Duodenum (tissue), 1 donor: ENCODE data around the gene C10orf143.

DNA sequence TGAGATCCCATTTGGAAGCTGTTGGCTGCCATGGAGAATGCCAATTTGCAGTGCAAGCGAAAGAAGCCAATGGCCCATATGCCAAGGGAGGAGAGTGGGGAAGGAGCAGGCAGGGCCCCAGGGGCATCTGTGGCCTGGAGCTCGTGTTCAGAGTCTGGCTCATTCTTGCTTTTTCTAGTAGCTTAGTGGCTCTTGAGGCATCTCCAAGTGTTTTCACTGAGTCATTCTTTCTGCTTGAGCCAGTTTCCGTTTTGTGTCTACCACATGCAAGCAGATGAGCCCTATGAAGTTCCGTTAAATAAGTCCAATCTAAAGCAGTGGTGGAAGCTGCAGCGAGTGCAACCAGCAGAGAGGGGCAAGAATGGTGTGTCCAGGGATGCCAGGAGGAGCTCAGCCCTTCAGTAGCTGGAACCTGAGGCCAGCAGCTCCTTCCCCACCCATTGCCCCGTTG is 57.3 kb upstream of the EBF3 start:
- PRO-cap, result no peak

DNA sequence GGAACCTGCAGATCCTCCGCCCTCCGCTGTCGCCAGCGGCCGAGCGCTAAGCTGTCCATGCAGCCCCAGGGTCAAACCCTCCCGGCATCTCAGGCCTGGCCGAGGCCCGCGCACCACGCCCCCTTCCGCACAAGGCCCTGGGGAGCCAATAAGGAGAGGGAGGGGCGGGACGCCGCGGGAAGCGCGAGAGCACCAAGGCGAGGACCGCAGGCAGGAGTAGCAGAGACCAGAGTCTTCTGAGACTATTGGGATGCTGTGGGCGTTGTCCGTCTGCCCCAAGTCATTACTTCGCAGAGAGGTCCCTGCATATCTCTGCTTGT is at the start of gene C10orf143:
Gene C10orf143, minus strand, starts transcription at position 117 of the 320 bp plus-strand sequence.
- PRO-cap, result bidirectional peak, plus-strand start at position 187 of the sequence, minus-strand start at position 124 of the sequence

DNA sequence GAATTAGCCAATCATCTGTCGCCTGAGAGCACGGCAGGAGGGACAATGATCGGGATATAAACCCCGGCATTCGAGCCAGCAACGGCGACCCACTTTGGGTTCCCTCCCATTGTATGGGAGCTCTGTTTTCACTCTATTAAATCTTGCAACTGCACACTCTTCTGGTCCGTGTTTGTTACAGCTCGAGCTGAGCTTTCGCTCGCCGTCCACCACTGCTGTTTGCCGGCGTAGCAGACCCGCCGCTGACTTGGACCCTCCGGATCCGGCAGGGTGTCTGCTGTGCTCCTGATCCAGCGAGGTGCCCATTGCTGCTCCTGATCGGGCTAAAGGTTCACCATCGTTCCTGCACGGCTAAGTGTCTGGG is 220.2 kb downstream of the GLRX3 start:
- PRO-cap, result no peak

DNA sequence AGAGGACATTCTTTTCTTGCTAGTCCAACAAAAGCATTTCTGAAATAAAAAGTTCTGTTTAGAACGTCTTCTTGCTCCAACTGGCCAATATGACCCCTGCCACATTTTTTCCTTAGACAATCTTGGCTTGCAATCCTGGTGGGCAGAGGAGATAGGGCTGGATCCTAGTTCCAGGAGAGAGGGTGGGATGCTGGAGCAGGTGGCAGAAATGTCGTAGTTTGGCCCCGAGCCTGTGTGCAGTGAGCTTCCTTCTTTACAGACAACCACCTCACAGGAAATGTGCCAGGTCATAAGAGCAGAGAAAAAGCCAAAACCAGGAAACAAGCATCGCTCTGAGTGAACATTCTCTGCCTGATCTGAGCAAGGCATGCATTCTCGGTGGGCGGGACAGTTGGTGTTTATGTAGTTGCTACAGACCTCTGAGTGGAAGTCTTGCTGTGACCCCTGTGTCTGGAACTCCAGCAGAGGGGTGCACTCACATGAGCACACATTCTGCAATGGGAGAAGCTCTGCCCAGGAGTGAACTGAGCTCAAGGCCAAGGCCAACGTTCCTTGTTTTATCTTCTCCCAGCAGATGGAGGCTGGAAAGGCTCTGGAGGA is 230.2 kb downstream of the TCERG1L start:
- PRO-cap, result no peak

GRCh38 chr10:131269436-131269785 is 42.1 kb downstream of the TCERG1L start:
- PRO-cap, result no peak

DNA sequence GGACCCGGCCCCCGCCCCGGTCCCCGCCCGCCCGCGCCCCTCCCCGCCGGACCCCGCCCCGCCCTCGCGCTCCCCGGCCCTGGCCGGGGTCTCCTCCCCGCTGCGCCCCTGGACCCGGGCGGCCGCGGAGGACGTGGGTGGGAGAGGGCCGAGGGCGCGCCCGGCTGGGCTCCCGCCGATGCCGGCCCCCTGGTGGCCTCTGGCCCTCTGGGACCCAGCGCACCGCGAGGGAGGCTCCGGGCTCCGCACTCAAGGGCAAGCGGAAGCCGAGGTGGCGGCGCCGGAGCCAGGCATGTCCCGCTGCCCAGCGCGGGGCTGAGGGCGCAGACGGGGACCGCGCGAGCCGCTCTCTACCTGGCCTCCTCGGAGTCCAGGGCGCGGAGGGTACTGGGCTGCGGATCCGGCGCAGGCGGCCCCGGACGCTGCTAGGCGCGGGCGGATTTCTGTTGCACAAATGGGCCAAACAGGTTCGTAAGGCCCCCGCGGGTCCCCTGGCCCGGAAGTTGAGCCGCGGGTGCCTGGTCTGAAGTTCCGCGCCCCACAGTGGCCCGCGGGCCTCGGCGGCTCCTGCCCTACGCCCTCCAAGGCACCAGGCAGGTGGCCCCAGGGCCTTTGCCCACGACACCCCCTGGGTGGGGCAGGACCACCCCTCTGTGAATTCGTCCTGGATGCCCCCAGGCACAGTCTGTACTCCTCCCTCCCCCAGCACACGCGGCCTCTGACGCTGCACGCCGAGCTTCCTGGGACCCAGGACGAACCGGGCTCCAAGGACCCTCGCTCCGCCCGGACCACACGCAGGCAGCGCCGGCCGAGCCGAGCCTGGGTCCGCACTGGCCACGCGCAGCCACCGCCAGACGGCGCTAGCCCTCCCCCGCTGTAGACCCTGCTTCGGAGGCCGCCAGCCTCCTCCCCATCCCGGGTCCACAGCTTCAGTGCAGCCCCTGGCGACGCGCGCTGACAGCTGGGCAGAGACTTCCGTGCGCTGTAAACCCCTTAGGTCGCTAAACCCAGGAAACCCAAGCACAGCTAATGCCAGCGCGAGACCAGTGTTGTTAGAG is 616 bp upstream of the TCERG1L start:
- PRO-cap, result no peak

- PRO-cap, result no peak
These were observed 140.6 kb upstream of the PPP2R2D start for GRCh38 chr10:131760233-131760566.

GRCh38 chr10:131821781-131822011 is 79.1 kb upstream of the PPP2R2D start:
- PRO-cap, result no peak

DNA sequence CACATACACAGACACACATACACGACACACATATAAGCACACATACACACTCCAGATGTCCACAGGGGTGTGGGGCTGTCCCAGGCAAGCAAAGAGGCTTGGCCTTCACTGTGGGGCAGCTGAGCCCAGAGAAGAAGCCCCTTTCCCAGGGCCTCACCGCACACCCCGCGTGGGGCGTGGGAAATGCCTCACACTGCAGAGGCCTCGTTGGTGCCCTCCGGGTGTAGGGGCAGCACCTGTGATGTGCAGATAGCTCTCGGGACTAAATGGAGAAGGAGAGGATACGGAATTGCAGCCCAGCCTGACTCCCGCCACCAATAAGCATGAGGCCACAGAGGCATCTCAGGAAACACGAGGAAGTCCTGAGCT is 59.8 kb upstream of the PPP2R2D start:
- PRO-cap, result no peak

DNA sequence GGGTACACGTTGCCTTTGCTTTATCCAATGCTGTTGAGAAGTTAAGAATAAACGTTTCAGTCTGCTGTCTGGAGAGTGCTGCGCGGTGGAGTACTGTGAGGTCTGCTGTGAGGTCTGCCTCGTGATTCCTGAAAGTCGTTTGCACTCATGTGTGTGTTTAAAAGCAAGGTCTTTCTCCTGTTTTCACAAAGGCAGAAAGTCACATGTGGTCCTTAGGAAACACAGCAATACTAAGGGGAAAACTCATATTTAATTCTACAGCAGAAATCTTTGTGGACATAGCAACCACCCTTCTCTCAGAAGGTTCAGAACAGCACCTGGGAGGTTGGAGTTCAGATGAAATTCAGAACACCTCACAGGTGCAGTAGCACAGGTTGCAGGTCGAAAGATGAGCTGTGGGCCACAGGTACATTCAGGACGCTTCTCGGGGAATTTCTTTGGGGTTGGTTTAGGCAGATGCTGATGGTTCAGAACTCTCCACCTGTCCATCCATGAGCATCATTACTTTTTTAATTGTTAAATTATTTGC is 39.9 kb downstream of the PPP2R2D start:
- PRO-cap, result no peak

- PRO-cap, result unidirectional peak, plus-strand start at chr10:131981561
These were observed 504 bp downstream of the BNIP3 start for GRCh38 chr10:131981176-131981661.

DNA sequence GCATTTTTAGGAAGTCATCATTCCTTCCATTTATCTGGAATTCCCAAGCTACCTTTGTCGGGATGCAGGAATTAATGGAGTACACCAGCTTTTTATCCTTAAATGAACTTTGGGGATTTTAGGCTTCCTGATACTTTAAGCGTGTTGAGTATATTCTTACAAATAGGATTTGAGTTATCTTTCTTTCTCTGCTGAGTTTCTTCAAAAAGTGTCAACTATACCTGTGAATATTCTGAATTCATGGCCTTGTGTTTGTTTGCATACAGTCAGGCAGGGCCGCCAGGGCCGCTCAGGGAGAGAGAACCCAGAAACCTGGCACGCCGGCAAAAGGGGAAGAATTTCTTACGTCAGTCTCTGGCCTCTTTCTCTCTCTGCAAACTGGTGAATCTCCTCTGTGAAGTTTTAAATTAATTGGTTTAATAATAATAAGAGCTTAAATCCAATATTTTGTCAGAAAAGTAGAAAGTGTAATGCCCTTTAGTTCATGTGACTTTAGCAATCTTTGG is 29.3 kb upstream of the BNIP3 start:
- PRO-cap, result no peak

- PRO-cap, result no peak
These were observed 15.9 kb downstream of the LRRC27 start for GRCh38 chr10:132347752-132348486.

DNA sequence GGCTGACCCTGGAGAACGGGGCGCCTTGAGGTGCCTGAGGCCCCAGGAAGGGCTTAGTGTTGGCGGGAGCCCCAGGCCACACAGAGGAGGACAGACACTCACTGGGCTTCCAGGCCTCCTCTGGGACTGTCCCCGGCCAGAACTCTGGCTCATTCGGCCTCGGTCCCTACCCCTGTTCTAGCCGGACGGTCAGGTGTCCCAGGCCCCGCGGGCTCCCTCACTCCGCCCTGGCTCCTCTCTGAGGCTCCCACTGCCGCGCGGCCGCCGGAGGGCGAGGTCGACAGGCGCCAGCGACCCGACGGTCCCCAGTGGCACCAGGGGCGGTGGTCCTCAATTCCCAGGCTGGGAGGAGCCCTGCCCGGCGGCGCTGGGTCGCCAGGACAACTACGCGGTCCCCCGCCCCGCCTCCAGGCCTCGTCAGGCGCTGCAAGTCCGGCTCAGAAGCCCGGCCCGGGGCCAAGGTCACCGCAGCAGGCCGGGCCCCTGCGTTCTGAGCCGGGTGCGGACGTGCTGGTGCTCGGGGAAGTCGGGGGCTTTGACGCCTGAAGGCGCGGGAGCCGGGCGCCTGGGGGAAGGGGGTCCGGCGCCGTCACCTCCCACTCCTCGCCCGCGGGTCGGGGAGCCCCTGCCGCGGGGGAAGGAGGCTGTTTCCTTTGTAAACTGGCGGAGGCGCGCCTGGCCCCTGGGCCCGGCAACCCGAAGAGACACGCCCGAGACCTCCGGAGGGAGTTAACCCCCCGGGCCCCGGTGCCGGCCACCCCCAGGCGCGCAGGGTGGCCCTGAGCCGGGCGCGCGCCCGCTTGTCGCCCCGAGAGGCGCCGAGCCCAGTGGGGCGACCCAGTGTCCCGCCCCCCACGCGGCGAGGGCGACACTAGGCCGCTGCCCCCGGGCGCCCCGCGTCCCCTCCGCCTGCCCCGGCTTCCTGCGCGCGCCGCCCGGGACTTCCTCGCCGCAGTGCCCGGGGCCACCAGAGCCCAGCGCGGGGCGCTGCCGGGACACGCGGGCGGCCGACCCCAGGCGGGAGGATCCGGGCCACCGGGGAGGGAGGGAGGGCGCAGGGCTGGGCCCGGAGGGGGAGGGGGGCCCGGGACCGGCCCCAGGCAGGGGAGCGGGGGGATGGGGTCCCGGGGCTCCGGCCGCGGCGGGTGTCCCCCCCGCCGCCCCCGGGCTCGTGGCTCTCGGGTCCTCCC is 895 bp upstream of the PWWP2B start:
- PRO-cap, result unidirectional peak, plus-strand start at position 440 of the sequence; bidirectional peak, plus-strand start at position 970 of the sequence, minus-strand start at position 956 of the sequence

DNA sequence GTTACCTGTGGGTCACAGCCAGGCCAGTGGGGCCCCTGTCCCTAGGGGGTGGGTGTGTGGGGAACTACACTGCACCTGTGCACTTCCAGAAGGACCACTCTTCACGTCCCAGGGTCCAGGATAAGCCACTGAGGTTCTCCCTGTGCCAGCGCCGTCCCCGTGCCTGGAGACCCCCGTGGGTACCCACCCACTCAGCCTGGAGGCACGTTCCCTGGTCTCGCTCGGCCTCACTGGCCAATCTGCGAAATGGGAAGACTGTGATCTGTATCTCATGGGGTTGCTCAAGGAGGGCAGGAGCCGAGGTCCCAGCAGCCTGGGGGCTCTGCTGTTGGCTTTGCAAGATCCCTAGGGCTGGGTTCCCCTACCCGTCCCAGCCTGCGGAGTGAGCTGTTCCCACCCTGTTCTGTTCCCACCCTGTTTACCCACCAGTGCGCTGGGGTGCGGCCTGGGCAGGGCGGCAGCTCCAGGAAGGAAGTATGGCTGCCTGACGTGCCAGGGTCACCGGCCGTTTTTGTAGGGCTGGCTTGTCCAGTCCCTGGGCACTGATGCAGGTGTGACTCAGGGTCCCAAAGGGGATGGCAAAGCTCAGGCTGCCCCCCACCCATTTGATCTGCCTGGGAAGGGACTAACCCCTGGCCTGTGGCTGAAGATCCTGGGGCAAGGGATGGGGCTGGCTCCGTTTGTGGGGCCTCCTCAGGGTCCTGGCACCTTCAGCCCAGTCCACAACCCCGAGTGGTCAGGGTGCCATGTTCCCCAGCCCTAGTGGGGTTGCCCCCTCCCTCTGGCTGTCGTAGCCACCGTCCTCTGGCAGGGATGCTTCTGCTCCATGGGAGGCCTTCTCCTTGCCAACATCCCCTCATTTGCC is 4.8 kb downstream of the PWWP2B start:
- PRO-cap, result bidirectional peak, plus-strand start at position 474 of the sequence, minus-strand start at position 377 of the sequence

- PRO-cap, result no peak
These were observed 22.7 kb downstream of the PWWP2B start for GRCh38 chr10:132419557-132420190.

DNA sequence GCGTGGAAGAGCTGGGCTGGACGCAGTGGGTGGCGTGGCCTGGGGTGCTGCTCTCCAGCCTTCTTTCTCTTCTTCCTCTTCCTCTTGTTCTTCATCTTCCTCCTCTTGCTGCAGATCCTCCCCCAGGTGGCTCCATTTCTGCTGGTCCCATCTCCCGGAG is 23.2 kb downstream of the PWWP2B start:
- PRO-cap, result no peak

GRCh38 chr10:132420444-132421478 is 23.8 kb downstream of the PWWP2B start:
- PRO-cap, result no peak

DNA sequence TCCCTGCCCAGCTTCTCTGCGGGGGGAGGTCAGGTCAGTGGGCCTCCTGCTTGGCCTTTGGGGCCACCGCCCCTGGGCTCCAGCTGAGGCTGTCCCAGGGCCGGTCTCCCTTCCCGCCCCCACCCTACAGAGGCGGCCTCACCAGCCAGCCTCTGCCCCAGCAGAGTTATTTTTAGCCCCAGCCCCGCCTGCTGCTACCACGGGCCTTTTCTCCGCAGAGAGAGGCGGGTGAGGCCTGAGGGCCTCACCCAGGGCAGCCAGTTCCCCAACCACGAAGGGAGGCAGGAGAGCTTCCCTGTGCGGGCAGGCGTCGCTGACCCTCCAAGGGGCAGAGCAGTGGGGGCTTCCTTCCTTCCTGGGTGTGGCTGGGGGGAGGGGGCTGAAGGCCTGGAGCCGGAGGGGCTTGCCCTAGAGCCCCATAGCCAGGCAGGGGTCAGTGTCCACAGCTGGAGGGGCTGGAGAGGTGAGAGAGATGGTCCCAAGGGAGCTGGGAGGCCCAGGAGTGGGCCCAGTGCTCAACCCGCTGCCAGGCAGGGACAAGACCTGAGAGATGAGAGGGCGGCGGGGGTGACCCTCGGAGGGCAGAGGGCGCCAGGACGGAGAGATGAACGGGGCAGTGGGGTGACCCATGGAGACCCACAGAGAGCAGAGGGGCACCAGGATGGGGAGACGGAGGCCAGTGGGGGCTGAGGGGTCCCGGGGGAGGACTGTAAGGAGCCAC is 24.6 kb downstream of the PWWP2B start:
- PRO-cap, result bidirectional peak, plus-strand start at position 217 of the sequence, minus-strand start at position 126 of the sequence

- PRO-cap, result bidirectional peak, plus-strand start at chr10:132459794, minus-strand start at chr10:132459722
These were observed 62.6 kb downstream of the PWWP2B start for GRCh38 chr10:132459440-132460217.